ENCODE results near the genes CBX5 and COPZ1.

DNA sequence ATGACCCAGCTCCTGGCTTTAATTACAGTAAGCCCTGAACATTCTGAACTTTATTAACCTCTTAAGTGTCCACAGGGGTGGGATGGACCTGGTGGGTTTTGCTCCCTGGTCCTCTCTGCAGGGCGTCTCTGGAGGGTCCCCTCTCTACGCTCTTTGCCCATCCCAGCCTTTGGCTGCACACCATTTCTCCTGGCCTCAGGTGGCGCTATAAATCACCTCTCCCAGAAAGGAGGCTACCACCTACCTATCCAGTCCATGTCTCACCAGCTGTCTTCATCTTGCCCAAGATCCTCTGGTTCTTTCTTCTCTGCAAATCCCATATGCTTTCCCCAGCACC is 28.3 kb upstream of the CALCOCO1 start:
- PRO-cap, result no peak

DNA sequence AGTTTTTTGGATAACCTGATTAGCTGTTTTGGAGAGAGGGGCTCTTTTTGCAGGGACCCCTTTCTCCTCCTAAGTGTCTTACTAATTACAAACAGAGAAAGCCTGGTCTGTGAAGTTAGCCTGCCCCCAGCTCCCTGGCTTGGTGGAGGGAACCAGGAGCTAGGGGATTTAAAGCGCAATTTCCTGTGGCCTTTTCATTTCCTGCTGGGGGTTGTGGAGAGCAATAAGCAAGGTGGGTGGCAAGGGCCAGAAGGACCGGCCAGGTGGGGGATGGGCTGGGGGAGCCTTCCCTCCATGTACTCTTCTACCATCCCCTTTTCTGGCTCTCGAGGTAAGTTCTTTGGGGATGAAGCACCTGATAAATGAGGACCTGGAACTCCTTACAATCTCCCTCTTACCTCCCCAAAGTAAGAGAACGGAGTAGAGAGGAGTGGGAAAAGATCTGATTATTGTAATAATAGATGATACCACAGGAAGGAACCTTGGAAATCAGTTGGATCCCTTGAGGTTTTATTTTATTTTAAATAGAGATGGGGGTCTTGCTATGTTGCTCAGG is 28.7 kb upstream of the CALCOCO1 start:
- PRO-cap, result no peak

DNA sequence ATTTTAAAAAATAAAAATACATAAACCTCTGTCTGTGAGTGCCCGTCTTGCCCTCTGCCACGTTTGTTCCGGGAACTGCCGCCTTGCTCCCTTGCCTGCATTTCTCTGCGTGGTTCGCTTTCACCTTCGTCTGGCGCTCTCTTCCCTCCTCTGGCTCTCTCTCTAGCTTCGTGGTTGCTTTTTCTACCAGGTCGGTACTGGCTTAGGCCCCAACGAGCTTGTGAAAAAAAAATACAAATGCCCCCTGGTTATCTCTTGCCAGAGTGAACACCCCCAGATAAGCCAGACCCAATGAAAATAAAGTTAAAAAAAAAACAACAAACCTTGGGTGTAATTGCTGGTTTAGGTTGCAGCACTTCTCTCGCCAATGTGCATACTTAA is 9.0 kb upstream of the HOXC11 start:
- PRO-cap, result no peak

GRCh38 chr12:53984405-53984653 is 617 bp upstream of the HOXC10 start:
- PRO-cap, result no peak

DNA sequence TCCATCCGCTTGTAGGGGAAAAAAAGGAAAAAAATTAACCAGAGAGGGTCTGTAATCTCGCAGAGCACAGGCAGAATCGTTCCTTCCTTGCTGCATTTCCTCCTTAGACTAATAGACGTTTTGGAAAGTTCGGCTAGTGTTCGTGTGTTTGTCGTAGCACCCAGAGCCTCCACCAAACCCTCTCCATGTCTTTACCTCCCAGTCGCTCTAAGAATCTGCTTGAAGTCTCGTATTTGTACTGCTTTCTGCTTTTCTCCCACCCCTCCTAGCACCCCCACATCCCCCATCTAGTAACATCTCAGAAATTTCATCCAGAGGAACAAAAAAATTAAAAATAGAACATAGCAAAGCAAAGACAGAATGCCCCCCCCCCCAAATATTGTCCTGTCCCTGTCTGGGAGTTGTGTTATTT is 4.8 kb downstream of the HOXC10 start:
- PRO-cap, result bidirectional peak, plus-strand start at position 136 of the sequence, minus-strand start at position 110 of the sequence

GRCh38 chr12:53994728-53995246 is 5.2 kb upstream of the HOXC9 start:
- PRO-cap, result unidirectional peak, plus-strand start at chr12:53994828

DNA sequence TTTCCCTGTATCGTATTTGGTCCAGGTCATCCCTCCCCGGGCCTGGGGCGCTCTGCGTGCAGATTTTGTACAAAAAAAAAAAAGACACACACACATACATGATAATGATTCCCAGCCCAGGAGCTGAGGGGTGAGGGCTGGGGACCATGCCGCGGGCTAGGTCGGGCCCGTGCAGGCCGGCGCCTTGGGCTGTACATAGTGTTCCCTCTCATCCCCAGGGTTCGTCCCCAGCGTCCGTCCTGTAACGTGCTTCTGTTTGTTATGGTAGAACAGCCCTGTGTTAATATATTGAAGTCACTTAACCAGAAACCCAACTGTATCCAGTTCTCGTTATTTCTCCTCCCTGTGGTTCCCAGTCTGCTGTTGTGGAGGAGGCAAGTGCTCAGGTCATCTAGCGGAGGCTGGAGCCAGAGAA is 3.1 kb downstream of the HOXC9 start:
- PRO-cap, result no peak

DNA sequence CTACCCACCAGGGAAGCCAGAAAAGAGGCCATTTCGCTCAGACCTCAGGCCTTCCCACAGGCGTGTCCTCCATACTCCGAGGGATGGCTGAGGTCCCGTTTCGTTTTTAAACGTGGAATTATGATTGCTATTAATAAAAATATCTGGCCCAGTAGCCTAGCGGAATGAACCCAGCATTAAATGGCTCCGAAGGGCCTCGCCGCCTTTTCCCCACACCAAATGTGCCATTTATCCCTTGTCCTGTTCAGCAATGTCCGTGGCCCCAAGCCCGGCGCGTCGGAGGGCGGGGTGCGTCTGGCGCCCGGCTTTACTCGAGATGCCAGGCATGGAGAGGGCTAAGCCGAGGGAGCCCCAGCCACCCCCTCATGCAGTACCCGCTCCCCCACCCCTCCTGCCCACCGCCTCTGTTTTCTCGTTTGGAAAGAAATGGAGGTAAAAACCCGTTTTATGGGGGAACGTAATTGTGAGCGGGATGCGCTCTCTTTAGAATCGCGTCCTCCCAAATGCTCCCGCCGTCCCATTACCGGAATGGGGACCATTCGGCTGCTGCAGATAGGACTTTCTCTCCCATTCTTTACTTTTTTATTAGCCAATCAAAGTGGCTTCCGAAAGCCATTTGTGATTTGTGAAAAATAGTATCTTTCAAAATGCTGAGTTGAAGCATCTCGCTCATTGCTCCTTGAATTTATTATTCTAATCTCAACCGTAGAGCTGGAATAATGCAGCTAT is 5.8 kb downstream of the HOXC8 start:
- PRO-cap, result no peak

- PRO-cap, result no peak
Measured at GRCh38 chr12:54036873-54037358, 4.1 kb downstream of the HOXC5 start.

DNA sequence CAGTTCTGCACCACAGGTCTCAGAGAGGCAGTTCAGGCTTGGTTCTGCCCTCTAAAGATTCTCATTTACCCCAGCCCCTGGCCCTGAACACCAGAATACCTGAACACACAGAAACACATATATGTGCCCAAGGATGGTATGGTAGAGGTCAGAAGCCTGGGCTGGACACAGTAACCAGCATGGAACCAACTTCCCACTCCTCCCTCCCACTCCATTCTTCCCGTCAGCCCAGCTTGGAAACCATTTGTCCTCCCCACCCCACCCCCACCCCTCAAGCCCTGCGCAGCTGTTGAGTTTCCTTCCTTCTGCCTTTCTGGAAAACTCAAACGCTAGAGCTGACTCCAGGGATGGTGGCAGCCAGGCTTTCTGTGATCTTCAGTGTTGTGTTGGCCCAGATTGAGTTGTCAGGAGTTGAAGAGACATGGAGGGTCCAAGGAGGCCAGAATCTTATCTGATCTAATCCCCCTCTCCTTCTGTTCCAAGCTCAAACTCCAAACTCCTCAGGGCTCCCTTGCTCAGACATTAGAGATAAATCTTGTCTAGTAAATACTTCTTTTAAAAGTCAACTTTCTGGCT is 10.2 kb upstream of the HOXC4 start:
- PRO-cap, result no peak

GRCh38 chr12:54077790-54078519 is 24.3 kb downstream of the HOXC4 start:
- PRO-cap, result no peak

DNA sequence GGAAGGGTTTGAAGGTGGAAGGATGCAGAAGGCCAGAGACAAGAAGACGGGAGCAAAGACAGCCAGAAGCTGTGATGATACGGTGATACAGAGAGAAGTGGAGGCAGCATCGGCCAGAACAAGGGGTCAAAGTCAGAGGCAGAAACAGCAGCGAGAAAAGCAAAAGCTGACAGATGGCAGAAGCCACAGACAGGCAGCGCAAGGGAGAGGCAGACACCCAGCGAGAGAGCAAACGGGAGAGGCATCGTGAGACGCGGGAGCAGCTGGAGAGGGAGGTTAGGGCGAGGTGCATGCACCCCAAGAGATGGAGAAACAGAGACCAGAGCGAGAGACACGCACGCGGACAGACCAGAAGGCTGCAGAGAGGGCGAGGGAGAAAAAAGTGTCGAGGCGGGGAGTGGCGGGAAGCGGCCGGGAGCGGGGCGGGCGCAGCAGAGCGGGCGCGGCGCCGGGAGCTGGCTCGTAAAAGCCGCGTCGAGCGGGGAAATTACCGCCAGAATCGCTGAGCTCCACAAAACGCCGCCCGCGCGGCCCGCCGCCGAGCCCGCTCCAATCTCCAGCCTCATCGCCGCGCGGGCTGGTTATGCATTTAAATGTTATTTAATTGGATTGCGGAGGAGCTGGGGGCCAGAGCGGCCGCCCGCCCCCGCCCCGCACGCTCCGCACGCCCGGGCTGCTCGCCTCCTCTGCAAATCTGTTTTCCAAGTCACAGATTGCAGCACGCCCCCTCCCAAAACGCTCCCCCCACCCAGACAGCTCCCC is 15.6 kb downstream of the SMUG1 start:
- PRO-cap, result unidirectional peak, plus-strand start at position 496 of the sequence

- PRO-cap, result no peak
Measured at GRCh38 chr12:54220196-54220617, 31.4 kb upstream of the SMUG1 start.

- PRO-cap, result no peak
Measured at GRCh38 chr12:54233412-54234128, 44.8 kb upstream of the SMUG1 start.

- PRO-cap, result no peak
Measured at GRCh38 chr12:54257369-54257925, 22.5 kb downstream of the CBX5 start.

- PRO-cap, result bidirectional peak, plus-strand start at chr12:54279906, minus-strand start at chr12:54279698; unidirectional peak, minus-strand start at chr12:54280122
Measured at GRCh38 chr12:54279122-54280397, at the start of gene CBX5. CBX5 (minus strand) TSS chr12:54280122.

DNA sequence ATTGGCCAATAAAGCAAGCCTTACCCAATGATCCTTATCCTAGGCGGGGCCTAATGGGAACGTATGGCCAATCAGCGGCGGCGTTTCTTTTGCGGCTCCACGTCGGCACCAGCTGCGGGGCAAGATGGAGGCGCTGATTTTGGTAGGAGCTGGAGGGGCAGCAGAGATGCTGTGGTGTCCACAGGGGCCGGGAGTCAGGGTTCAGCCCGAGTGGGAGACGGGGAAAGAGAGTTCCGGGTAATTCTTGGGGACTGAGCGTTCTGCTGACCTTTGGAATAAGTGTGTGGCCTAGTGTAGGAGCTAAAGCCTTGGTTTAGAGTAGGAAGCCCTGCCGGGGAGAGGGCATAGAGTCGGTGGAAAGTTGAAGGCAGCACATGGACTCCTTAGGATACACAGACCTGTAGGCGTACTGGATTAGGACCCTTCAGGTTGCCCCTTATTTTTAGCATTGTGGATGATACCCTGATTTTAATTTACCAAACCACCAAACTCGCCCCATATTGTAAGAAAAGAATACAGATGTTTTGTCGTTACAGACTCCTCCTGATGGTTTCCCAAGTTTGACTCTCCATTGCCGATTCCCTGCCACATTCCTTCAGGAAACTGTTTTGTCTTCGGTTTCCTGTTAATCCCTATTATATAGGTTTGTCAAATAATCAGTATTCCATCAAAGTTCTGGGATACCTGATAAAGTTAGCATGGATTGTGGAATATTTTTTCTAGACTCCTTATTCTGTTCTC is at the start of gene COPZ1:
TSS of gene COPZ1 (plus strand) at position 92 of the 741 bp plus-strand sequence.
- PRO-cap, result unidirectional peak, plus-strand start at position 100 of the sequence

GRCh38 chr12:54386349-54386848 is 1.9 kb upstream of the ZNF385A start:
- PRO-cap, result no peak

DNA sequence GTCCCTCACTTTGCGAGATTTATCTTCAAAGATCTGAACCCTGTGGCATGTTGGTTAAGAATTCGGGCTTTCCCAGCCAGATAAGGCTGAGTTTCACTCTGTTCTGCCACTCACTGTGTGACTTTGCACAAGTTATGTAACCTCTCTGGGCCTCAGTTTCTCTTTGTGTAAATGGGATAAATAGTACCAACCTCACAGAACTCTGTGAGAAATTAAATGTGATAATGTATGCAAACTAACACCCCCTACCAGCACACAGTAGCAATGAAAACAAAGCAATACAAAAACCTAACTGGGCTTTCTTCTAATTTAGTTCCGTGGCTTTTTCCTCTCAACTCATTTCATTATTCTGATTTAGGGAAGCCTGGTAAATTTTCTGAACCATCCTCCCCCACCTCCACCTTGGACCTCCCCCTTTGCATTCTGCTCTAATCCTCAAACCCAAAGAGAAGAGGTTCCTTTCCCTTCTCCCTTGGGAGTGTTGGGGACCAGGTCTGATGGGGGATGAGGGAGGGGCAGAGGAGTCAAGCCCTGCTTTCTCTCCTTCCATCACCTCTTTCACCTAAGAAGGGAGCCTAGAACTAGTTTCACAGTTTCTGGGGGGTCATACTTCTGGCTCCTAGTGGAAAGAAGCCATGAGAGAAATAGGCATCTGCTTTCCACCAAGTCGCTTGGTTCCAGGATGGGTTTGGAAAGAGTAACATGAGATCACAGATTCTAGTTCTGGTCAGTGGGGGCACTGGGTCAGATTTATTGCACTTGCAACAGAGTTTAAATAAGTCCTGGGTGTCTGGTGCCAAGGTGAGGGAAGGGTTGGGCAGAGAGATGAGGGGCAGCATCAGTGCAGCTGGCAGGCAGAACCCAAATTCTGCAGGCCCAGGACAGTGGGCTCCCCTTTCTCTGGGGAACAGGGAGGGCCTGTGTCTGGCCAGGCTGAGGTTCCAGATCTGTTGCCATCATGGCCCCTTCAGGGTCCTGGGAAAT is 10.3 kb upstream of the ZNF385A start:
- PRO-cap, result no peak

GRCh38 chr12:54423217-54423683 is 4.2 kb upstream of the ITGA5 start:
- PRO-cap, result no peak